UCH-1 (cell line): ENCODE results near the genes RBM44 and TRAF3IP1.

- RRBS, result no CpG with 5 or more reads among the region's 10 CpGs
Measured at GRCh38 chr2:237763834-237764333, 34.7 kb upstream of the RBM44 start.

DNA sequence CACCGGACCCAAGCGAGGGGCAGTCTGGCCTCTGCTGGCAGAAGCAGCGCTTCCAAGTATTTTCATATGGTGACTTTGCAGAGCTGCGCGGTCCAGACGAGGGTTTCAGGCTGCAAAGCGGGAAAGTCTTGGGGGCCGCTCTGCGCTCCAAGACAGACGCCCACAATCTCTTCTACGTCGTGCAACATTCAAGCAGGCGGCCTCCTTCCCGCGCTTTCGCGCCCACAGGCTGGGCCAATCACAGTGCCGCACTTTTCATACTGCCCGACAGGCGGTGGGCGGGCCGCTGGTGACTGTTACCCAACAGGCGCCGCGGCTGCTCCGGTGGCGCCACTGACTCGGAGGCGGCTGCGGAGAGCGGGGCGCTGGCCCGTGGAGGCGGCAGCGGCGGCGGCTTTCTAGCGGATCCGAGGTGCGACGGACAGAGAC is at the start of gene RBM44:
Gene RBM44, plus strand, starts transcription at position 330 of the 429 bp plus-strand sequence.
- RRBS, result 98% methylated on average over 1 of the region's 41 CpGs

- RRBS, result no CpG with 5 or more reads among the region's 5 CpGs
Measured at GRCh38 chr2:238174596-238175334, 16.0 kb downstream of the ERFE start.

GRCh38 chr2:238240541-238241130 is 798 bp upstream of the HES6 start:
- RRBS, result 8% methylated on average over 18 of the region's 64 CpGs

- RRBS, result no CpG with 5 or more reads among the region's 8 CpGs
Measured at GRCh38 chr2:238247925-238248567, 8.2 kb upstream of the HES6 start.

DNA sequence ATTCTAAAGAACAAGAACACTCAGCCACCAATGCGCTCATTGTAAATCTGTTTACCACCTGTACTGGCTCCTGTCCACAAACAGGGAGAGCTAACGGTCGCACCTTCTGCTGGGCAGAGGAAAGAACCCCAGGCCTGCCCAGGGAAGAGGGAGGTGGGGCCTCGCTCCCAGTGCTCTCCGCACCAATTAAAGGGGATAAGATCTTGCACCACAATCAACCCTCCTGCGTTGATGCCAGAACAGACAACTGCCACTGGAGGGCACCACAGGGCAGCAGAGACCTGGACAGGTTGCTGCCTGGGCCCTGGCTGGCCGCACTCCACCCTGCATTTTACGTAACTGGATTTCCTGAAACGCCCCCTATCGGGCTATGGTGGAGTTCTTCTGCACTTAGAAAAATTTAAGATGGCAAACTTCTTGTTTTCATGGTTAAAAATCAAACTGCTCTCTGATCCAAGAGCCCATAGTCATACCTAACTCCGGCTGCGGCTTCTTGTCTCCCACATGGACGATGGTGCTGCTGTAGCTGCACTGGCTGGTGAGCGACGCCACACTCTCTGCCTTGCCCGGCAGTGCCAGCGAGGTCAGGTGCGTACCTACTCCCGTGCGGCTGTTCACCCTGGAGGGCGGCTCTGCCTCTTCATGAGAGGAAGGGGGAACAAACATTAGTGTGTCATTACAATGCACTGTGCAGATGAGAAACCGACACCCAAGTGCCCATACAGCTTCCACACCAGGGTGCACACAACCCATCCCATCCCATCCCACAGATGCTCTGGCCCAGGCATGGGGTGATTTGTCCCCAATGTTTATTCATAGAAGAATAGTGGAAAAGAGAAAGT is 16.8 kb upstream of the HES6 start:
- RRBS, result 49% methylated on average over 6 of the region's 22 CpGs

DNA sequence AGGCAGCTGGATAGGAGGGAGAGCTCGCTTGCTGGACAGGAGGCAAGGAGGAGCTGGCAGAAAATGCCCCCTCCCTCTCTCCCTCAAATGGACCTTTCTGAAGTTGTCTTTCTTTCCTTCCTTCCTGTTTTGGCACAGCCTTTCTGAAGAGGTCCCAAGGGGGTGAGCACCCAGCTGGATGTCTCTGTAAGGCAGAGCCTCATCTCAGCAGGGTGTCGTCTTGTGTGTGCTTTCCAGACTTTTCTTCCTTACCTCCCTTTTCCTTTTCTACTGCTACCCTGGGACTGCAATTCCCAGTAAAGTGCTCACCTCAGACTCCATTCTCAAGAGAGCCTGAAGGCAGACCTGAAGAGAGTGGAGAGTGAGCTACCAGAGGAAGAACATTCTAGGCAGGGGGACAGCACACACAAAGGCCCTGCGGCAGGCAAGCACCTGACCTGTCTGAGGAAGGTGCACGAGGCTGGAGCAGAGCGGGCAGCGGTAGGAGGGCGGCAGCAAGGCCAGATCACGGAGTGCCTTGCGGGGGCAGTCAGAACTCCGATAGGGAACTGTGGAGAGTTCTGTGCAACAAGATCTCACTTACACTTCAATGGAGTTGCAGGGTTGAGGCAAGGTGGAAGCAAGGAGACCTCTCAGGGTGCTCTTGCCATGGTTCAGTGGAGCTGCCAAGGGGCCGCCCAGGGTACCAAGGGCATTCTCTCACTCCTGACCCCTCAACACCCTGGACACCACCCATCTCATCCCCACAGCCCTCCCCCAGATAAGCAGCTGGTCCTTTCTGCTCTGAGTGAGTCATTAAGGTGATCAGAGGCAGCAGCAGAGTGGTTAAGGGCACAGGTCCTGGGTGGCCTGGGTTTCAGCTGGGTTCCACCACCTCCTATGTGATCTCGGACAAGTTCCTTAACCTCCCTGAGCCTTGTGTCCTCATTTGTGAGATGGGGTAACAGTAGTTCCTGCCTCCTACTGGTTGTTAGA is 5.0 kb downstream of the PER2 start:
- RRBS, result no CpG with 5 or more reads among the region's 12 CpGs

GRCh38 chr2:238284492-238285033 is 3.8 kb downstream of the PER2 start:
- RRBS, result no CpG with 5 or more reads among the region's 10 CpGs

DNA sequence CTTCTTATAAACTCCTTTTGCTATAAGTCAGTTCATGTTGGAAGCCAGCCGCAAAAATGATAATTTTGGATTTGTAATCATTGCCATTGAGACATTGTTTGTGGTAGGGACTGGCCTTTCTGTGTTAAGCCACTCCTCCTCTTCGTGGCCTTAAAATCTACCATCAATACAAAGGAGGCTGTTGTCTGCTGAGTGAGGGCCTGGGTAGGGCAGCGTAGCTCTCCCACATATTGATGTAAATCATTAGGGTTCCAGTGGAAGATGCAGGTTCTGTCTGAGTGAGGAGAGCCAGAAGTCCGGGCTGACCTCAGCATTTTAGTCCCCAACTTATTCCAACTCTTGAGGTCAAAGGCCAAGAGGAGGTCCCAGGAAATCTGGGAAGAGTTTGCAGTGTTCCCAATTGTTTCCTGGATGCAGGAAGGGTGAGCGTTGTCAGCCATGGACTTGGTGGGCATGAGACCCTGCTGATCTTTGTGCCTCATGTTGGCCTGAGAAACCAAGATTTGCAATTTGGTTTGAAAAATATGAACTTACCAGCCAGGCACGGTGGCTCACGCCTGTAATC is 12.2 kb upstream of the PER2 start:
- RRBS, result no CpG with 5 or more reads among the region's 7 CpGs

GRCh38 chr2:238320119-238320896 is at the start of gene TRAF3IP1:
TSS of gene TRAF3IP1 (plus strand) at chr2:238320518.
- RRBS, result no CpG with 5 or more reads among the region's 99 CpGs

DNA sequence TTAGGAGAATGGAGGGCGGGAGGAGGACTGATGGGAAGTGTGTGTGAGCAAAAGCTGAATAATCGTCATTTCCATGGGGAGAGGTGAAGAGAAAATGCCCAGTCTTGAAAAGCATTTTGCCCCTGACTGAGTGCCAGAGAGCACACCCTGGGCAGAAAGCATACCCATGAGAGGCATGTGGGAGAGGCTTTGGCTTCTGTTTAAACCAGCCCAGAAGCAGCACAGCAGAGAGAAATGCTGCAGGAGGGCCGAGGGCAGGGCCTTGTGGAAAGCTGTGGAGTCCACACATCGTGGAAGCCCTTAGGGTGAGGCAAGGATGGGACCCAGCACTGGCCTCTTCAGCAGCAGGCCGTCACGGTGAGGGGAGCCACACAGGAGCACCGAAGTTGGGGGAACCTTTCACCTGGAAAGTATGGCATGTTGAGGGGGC is 27.7 kb downstream of the ASB1 start:
- RRBS, result no CpG with 5 or more reads among the region's 7 CpGs

DNA sequence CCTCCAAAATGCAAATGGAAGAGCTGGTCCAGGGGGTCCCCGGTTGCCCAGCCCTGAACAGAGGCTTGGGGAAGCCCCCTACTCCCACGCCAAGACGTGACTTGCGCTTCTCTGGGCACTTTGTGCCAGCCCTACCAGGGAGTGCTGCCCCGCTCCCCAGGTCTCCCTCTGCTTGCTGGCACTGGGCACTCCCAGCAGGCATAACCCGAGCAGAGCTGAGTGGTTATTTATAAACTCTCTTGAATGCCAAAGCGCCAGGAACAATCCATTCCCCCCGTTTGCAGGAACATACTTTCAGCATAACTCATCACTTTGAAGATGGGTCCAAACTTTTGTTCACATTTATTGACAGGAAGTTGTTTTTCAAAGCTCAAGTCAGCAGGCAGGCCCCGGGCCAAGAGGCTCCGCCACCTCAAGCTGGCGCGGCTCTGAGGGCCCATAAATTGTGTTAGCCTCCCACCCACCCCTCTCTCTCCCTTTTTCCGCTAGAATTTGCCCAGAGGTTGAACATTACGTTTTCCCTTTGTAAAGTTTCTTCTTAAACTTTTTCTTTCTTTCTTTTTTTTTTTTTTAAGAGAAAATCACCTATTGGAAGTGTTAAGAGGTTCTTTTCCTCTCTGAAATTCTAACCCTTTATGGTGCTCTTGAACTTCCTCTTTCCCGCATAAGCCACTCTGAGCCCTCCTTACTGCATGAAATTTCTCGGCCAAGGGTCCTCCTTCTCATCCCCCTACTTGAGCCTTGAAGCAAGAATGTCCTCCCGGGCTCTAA is 170.5 kb downstream of the ASB1 start:
- RRBS, result no CpG with 5 or more reads among the region's 17 CpGs

DNA sequence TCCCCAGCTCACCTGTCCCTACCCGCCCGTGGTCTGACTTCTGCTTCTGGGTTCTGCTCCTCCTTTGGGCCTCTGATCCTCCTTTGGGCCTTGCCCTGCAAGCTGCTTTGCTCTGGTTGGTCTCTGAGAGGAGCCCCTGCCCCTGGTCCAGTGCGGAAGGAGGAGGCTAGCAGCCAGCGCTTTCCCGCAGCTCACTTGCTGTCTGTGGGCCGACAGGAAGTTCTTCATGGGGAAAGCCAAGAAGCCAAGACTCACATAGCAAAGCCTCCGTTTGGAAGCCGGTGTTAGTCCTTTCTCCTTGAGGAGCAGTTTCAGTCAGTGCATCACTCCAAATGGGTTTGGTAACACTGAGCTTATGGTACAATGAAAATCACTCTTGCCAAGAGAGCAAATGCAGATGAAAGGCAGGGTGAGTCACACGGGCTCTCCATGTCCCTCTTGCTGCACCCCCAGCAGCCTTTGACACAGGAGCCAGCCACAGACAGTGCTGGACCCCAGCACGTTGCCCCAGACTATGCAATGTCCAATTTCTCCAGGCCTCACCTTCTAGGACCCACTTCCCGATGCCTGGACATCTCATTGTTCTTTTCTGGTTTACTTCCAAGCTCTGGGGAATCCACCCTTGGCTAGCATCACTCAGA is 174.7 kb downstream of the ASB1 start:
- RRBS, result no CpG with 5 or more reads among the region's 11 CpGs

DNA sequence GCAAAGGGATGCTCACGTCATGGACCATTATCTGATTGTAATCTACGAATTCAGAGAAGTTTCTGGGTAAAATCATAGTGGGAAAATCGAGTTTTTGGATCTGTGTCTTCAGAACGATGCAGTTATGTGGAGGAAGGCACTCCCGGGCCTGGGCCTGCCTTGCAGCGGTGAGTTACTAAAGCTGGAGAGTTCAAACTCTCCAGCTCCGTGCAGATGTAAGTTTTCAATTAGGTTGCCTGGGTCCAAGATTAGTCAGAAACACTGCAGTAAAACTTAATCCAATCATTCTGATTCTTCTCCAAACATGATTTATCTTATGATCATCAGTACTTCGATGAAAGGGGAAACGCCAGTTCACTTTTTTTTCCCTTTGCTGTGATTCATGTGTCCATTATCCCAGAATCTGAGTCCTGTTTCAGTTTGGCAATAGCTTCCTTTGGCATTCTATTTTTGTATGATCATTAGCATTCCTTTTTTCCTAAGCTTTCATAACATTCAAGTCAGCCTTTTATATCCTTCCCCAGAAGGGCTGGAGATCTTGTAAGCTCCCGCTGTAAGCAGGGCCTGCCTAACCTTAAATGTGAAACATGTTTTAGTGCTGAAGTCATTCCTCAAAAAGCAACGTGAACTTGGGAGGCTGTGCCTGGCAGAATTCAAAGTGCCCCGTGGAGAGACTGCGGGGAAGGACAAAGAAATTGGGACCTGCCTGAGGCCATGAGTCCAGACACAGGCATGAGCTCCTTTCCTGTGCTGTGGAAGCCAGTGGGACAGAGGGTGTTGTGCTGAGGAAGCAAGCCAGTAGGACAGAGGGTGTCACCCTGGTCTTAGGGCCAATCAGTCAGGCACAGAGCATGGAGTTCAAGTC is 119.2 kb upstream of the TWIST2 start:
- RRBS, result no CpG with 5 or more reads among the region's 13 CpGs

DNA sequence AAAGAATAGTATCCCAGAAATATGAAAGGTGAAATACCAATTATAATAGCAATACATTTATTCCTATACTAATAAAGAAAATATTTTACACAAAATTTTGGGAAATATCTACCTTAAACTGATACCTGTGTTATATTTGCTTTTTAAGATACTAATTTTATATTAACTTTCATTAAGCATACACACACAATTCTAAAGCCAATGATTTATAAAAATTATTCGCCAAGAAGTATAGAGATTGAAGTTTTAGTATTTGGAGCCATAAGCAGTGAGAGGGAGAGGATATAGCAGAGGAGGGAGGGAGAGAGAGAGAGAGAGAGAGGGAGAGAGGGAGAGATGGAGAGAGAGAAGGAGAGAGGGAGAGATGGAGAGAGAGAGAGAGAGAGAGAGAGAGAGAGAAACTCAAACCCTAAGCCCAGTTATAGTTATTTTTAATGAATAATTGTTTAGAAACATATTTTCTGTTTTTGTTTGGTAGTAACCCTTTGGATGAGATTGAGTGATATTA is 5.3 kb downstream of the TWIST2 start:
- RRBS, result no CpG with 5 or more reads among the region's 1 CpG

DNA sequence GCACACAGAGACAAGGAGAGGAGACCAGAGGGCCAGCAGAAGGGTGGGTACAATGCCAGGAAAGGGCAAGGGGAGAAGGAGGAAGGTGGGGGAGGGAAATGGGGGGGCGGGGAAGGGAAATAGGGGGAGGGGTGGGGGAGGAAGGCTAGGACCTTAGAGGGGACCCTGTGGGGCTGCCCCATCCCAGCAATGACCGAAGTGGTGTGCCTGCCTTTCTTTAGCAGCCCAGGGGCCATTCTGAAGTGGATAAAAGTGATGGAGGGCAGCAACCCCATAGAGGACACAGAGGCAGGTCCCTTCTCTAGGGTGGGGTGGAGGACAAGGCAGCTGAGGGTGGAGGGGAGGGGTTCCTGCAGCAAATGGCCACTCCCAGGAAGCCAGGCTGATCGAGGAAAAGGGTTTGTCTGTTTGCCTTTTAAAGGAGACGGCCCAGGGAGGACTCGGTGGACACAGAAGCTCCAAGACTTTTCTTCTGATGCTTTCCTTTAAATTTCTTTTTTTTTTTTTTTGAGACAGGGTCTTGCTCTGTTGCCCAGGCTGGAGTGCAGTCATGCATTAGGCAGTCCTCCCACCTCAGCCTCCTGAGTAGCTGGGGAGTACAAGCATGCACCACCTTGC is 272.7 kb downstream of the TWIST2 start:
- RRBS, result no CpG with 5 or more reads among the region's 5 CpGs

- RRBS, result no CpG with 5 or more reads among the region's 29 CpGs
Measured at GRCh38 chr2:239247407-239248169, 153.2 kb downstream of the HDAC4 start.

- RRBS, result no CpG with 5 or more reads among the region's 8 CpGs
Measured at GRCh38 chr2:239251636-239252344, 149.0 kb downstream of the HDAC4 start.

DNA sequence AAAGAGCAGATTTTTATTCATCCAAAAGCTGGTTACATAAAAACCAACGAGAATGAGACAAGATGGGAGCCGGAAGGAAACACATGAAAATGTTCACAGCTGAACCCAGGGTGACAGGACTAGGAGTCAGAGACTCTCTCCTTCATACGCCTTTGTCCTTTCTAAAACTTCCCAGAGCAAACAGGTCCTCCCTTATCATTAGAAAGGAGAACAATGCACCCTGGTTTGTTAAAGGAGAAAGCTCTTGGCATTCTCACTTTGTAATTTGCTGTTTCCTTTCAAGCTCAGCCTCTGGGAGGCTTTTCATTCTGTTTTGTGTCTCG is 105.5 kb downstream of the HDAC4 start:
- RRBS, result no CpG with 5 or more reads among the region's 4 CpGs

DNA sequence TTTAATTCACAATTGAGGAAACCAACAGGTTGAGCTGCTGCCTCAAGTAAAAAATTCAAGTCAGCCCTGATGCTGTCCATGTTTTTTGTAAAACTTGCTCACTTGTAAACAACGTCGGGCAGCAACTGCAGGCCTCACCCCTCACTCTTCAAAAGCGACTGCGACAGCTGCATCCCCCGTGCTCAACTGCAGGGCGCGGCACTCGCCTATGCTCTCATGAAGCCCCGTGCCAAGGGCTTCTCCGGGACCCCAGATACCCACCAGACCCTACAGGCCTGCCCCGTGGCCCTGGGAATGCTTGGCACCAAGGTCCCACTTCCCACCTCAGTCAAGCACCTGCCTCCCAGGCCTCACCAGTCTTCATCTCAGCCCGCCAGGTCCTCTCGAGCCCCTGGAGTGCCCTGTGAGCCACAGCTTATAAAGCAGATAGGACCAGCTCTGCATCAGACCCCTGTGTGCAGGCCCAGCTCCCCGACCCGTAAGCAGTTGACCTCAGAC is 97.2 kb downstream of the HDAC4 start:
- RRBS, result no CpG with 5 or more reads among the region's 15 CpGs